SK-MEL-5 (cell line): ENCODE data around the gene IP6K1.

DNA sequence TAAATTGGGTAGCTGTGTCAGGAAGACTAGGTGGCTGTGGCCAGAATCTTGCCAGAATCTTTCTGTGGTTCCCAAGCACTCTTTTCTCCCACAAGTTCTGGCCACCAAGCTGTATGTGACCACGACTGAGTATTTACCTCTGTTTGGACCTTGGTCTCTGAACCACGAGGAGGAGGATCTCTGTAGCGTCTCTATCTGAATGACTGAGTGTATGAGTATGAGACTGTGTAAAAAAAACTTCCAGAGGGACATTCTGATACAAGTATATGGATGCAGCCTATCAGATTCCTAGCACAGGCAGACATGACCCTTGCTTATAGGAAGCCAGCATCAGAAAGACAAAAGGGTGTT lies 30.6 kb downstream of the DAG1 start:
RAMPAGE:
- cytosol, long total RNA = no peak
- long total RNA = no peak
- nucleus, long total RNA = no peak

DNA sequence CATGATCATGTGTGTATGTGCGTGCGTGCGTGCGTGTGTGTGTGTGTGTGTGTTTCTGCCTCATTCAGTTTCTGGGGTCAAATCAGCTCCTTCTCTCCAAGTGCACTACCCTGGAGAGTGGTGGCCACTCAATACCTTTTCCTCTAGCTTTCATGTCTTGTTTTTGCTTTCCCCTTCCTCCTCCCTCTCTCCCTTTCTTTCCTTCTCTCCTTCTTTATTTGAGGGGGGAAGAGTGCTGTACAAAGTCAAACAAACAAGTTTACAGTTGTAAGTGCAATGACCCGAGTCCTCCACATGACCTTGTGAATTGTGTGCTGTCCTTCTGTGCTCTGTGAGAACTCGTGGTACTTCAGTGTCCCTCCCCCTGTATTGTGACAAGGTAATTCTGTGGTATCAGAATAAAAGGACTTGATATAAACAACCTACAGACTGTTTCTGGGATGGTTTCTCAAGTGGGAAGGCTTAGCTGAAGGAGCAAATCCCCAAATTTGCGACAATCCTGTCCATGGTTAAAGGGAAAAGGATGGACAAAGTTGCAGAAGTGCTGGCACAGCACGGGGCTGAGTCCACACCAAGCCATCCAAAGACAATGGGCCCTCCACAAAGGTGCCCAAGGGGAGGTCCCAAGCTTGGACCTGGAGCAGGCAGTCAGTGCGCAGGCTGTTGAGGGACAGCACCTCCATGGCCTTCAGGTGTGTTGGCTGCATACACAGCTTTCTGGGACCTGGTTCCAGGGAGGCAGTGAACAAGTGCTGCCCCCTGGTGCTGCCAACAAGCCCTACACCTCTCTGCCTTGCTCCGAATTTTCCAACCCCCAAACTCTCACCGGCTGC lies 2.8 kb upstream of the APEH start:
RAMPAGE:
- cytosol, long total RNA = no peak
- long total RNA = no peak
- nucleus, long total RNA = no peak

DNA sequence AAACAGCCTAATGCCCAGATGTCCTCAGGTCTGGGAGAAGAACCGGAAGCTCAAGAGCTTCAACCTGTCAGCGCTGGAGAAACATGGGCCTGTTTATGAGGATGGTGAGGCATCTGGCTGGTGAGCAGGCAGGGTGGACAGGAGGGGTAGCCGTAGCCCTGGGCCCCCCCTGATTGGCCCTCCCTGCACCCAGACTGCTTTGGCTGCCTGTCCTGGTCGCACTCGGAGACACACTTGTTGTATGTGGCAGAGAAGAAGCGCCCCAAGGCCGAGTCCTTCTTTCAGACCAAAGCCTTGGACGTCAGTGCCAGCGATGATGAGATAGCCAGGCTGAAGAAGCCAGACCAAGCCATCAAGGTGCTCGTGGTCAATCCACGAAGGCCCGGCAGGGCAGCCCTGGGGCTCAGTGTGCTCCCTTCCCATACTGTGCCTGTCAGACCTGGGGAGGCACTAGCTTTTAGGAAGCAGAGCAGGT lies 1.7 kb downstream of the APEH start:
RAMPAGE:
- cytosol, long total RNA = no peak
- long total RNA = no peak
- nucleus, long total RNA = no peak

DNA sequence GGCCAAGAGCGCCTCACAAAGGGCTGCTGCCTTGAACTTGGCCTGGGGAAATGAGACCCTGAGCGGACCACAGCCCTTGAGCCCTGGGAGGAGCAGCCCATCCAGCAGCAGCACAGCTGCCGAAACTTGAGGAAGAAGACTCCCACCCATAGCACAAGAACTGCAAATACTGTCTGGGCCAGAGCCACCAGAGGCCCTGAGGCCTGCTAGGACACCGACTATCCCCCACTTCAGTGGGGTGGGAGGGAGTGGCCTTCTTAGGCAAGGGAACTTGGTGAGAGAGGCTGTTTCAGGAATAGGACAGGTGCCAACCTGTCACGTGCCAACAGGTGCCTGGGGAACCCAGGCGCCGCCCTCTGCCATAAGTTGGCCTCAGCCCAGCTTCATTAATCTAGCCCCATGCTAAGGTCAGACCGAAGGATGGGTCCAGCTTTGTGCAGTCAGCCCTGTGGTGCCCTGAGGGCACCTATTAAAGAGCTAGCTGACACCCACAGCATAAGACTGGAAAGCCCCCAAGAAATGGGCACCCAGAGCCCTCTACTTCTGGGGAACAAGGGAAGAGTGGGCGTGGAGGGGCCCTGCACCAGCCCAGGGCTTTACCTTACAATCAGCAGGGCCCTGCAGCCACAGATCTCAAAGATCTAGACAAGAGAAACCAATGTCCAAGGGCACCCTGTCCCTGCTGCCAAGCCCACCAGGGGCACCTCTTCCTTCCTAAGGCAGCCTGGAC lies 2.6 kb upstream of the GMPPB start:
RAMPAGE:
- cytosol, long total RNA = no peak
- long total RNA = no peak
- nucleus, long total RNA = no peak

RAMPAGE:
- cytosol, long total RNA = start-site peak on the minus strand at chr3:49786508-49786524, 24 and 20 reads in 2 replicates
- long total RNA = no peak
- nucleus, long total RNA = no peak
Observed at GRCh38 chr3:49785755-49786618, at the start of gene IP6K1. Gene IP6K1, minus strand, starts transcription at chr3:49786542.

GRCh38 chr3:49802778-49802941 lies 401 bp upstream of the INKA1 start:
RAMPAGE:
- cytosol, long total RNA = no peak
- long total RNA = no peak
- nucleus, long total RNA = no peak

RAMPAGE:
- cytosol, long total RNA = no peak
- long total RNA = no peak
- nucleus, long total RNA = no peak
Observed at GRCh38 chr3:49869157-49869530, 562 bp downstream of the CAMKV start.

DNA sequence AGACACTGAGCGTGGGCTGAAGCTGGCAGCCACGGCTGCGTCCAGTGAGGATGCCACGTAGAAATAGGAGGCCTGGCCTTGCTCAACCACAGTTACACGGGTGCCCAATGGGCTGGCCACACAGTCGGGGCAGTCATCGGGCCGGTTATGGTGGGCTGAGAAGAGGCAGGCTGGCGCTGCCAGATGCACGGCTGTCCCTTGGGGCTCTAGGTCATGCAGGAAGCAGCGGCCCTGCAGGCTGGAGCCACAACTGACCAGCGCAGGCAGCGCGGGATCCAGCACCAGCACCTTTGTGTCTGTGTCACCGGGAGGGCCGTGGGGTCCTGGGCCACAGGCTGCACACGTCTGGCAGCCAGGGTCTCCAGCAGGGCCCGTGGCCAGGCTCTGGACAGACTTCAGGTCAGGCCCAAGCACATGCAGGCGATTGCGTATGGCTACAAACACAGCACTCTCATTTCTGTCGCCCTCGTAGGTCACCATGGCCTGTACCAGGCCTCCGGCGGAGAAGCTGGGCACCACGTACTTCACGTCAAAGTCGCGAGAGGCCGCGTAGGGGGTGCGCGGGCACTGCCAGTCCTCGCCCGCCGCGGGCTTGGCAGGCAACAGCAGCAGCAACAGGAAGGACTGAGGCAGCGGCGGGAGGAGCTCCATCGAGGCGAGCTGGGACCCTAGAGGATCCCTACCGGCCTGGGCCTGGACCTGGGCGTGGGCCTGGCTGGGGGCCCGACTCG lies 549 bp downstream of the MST1R start:
RAMPAGE:
- cytosol, long total RNA = no peak
- long total RNA = no peak
- nucleus, long total RNA = no peak

DNA sequence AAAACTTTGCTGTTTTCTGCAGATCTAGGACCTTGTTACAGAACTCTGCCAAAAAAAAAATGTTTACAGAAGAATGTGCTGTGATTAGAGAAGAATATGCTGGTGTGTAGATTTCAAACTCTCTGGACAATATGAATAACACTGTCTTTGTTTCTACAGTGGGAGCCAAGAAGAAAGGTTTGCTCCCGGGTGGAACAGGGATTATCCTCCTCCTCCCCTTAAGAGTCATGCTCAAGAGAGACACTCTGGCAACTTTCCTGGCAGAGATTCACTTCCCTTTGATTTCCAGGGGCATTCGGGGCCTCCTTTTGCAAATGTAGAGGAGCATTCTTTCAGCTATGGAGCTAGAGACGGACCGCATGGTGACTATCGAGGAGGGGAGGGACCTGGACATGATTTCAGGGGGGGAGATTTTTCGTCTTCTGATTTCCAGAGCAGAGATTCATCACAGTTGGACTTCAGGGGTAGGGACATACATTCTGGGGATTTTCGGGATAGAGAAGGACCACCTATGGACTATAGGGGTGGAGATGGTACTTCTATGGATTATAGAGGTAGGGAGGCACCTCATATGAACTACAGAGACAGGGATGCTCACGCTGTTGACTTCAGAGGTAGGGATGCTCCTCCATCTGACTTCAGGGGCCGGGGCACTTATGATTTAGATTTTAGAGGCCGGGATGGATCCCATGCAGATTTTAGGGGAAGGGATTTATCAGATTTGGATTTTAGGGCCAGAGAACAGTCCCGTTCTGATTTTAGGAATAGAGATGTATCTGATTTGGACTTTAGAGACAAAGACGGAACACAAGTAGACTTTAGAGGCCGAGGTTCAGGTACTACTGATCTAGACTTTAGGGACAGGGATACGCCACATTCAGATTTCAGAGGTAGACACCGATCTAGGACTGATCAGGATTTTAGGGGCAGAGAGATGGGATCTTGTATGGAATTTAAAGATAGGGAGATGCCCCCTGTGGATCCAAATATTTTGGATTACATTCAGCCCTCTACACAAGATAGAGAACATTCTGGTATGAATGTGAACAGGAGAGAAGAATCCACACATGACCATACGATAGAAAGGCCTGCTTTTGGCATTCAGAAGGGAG lies 27.7 kb downstream of the RBM6 start:
RAMPAGE:
- cytosol, long total RNA = no peak
- long total RNA = no peak
- nucleus, long total RNA = no peak

DNA sequence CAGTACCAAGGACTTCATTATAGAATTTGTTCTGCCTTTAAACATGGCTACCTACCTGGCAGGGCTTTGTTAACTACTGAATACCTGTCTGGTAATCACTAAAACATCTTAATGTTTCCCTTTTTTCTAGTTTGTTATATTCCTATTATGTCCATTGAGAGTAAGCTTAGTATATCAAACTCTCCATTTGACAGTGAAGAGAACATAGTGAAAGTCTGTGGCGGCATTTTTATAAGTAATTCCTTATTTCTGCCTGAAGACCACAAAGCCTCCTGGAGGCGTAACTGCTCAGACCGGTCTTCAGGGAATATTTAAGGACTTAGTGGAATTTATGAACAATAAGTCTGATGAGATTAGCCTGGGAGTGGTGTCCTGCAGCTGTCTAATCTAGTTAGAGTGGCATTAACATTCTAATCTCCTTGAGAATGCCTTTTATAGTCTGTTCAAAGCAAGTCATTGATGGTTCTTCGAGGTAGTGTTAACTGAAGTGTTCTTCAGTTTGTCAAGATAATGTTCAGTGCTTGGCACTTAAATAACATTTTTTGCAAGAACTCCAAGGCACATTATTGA lies 12.1 kb downstream of the RBM5 start:
RAMPAGE:
- cytosol, long total RNA = no peak
- long total RNA = no peak
- nucleus, long total RNA = no peak

GRCh38 chr3:50102888-50103146 lies 14.1 kb downstream of the RBM5 start:
RAMPAGE:
- cytosol, long total RNA = no peak
- long total RNA = no peak
- nucleus, long total RNA = no peak

DNA sequence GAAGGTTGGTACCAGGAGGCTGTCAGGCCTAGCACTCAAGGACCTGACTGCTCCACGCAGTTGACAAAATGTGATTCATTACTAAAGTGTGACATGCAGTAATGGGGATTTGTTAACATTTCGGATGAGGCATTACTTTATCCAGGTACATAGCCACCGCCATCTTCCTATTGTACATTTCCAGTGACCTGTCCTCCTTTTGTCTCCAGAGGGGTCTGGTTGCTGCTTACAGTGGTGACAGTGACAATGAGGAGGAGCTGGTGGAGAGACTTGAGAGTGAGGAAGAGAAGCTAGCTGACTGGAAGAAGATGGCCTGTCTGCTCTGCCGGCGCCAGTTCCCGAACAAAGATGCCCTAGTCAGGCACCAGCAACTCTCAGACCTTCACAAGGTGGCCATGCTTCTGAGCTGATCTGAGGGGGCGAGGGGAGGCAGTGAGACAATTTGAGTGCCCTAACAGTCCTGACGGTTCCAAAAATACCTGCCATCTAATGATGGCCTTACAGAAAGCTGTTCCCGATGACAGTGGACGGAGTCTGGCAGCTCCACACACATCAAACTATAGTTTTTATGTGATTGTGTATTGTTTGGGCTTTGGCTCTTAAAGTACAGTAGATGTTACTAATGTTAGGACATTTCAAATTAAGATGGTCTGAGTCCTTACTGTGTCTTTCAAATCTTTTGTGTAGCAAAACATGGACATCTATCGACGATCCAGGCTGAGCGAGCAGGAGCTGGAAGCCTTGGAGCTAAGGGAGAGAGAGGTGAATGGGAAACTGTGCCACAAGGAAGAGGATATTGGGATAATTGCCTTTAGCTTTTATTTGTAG lies 26.7 kb downstream of the RBM5 start:
RAMPAGE:
- cytosol, long total RNA = no peak
- long total RNA = no peak
- nucleus, long total RNA = no peak

GRCh38 chr3:50203107-50203721 lies 1.9 kb upstream of the SLC38A3 start:
RAMPAGE:
- cytosol, long total RNA = no peak
- long total RNA = no peak
- nucleus, long total RNA = no peak

DNA sequence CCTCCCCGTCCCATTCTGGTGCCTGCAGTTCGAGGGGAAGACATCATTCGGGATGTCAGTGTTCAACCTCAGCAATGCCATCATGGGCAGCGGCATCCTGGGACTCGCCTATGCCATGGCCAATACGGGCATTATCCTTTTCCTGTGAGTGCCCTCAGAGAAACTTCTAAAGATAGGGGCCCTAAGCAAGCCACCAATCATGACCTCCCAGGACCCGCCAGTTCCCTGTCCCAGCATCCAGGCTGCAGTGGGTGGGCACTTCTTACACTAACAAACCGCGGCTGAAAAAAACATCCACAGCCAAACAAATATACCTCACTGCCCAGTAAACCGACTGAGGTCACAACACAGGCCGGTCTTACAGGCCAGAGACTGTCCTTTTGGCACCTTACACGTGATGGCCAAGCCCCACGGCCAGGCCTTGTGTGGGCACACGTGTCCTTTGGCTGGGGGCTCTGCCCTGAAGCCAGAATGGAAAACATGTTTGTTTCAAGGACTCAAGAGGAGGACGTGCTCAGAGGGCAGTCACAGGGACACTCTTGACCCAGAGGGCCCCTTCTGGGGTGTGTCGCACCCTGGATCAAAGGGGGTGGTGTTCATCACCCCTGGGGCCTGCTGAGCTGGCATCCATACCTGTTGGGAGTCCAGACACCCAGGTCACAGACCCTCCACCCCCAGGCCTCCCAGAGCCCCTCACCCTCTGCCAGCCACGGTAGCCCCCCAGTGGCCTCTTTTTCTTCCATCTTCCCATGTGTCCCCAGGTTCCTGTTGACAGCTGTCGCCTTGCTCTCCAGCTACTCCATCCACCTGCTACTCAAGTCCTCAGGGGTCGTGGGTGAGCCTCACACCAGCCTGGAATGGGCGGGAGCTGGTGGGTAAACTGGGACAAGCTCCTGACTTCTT lies 9.8 kb downstream of the SLC38A3 start:
RAMPAGE:
- cytosol, long total RNA = no peak
- long total RNA = no peak
- nucleus, long total RNA = no peak

DNA sequence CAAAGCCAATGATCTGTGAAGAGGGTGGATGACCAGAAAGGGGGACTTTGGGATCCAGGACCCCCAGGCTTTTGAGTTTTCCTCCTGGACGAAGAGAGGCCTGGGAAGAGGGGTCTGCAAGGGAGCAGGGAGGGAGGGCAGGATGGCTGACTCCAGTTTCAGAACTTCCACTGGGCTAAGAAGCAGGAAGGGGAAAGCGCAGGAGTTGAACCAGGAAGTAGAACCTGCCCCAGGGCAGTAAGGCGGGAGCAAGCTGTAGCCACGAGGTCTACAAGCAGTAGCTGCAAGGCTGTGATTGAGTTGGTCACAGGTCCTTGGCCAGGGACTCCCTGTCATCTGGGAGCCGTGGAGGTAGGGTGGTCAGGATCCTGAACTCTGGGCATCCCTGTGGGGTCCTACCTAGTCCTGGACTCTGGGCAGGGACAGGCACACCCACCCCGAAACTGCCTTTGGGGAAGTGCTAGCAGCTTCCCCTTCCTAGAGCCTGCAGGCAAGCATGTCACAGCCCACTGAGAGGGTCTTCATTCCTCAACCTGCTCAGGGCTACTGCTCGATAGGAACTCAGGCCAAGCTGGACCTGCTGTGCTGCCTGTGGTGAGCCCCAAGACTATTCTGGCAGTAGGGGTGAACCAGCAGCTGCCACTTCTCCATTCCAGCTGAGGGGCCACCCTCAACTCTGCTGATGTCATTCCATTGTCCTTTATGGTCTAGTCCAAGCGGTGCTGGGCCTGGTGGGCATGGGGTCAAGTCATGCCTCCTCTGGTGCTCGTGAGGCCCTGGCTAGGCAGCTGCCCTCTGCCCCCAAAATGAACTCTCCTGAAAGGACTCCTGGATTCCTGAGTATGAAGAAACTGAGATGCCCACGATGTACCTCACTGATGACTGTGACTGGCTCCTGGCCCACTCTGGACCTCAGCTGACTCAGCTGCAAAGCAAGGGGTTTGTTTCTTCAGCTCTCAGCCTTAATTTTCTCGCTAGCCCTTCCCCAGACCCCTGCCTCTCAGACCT lies 5.6 kb upstream of the GNAI2 start:
RAMPAGE:
- cytosol, long total RNA = no peak
- long total RNA = no peak
- nucleus, long total RNA = no peak

RAMPAGE:
- cytosol, long total RNA = no peak
- long total RNA = no peak
- nucleus, long total RNA = no peak
Observed at GRCh38 chr3:50242106-50242505, 6.1 kb downstream of the GNAI2 start.

GRCh38 chr3:50262767-50264058 lies 5.7 kb upstream of the SEMA3B start:
RAMPAGE:
- cytosol, long total RNA = no peak
- long total RNA = no peak
- nucleus, long total RNA = no peak

RAMPAGE:
- cytosol, long total RNA = no peak
- long total RNA = no peak
- nucleus, long total RNA = no peak
Observed at GRCh38 chr3:50278285-50278608, 640 bp upstream of the LSMEM2 start.

DNA sequence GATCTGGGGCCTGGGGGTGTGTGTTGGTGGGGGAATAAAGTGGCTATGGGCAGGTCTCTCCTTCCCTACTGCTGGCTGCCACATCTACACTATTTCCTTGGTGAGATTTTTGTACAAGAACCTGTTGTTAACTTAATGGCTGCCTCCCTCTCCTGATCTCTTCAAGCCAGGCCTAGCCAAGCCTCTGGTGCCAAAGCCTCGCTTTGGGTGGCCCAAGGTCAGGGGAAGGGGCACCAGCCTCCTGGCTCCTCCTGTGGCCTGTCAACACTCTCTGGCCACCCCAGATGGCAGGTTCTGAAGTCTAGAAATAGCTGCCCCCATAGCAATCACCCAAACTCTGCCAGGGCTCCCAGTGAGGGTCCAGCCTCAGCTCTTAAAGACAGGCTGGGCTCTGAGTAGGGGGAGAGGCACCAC lies 5.0 kb downstream of the IFRD2 start:
RAMPAGE:
- cytosol, long total RNA = no peak
- long total RNA = no peak
- nucleus, long total RNA = no peak

DNA sequence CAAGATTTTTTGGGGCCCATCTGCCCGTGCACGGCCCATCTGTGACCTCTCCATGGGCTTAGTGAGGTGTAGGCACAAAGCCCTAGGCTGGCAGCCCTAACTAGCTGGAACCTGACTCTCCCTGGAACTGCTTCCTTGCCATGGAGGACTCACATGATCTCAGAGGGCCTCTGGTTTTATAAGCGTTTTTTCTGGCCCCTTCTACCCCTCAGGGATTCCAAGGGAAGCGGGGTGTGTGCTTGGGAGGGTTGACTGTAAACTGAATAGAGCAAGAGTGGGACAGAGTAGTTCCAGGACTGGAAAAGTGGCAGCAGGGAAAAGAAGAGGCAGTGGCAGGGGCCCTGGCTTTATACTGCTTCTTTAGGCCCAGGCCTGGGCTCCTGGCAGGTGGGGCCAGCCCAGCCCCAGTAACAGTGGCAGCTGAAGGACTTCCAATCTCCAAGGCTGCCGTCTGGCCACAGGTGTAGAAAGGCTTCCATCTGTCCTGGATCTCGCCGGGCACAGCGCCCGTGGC lies 727 bp upstream of the IFRD2 start:
RAMPAGE:
- cytosol, long total RNA = no peak
- long total RNA = no peak
- nucleus, long total RNA = no peak